Temporal lobe (tissue), 2 donors: ENCODE measurements around a stretch of chr2.

GRCh38 chr2:42024906-42025784, 22.7 kb upstream of the PKDCC start:
- RAMPAGE, long total RNA = no peak

DNA sequence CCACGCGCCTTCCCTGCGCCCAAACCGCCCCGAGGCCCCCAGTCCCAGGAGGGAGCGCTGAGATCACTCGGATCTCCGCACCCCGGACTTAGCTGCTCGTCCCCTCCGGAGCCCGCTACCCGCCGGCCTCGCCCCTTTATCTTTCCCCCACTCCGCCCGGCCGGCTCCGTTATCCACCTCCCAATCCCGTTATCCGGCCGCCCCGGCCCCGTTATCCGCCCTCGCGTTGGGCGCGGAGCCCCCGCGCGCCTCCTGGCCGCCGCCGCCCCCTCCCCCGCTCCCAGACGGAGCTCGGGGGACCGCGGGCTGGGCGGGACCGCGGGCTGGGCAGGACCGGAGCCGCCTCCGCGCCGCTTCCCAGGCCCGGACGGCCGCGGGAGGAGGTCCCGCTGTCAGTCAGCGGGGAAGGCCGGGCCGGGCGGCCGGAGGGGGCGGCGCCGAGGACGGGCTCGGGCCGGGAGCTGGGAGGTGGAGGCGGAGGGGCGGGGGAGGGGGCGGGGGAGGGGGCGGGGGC, 310 bp upstream of the PKDCC start:
- RAMPAGE, long total RNA = no peak

DNA sequence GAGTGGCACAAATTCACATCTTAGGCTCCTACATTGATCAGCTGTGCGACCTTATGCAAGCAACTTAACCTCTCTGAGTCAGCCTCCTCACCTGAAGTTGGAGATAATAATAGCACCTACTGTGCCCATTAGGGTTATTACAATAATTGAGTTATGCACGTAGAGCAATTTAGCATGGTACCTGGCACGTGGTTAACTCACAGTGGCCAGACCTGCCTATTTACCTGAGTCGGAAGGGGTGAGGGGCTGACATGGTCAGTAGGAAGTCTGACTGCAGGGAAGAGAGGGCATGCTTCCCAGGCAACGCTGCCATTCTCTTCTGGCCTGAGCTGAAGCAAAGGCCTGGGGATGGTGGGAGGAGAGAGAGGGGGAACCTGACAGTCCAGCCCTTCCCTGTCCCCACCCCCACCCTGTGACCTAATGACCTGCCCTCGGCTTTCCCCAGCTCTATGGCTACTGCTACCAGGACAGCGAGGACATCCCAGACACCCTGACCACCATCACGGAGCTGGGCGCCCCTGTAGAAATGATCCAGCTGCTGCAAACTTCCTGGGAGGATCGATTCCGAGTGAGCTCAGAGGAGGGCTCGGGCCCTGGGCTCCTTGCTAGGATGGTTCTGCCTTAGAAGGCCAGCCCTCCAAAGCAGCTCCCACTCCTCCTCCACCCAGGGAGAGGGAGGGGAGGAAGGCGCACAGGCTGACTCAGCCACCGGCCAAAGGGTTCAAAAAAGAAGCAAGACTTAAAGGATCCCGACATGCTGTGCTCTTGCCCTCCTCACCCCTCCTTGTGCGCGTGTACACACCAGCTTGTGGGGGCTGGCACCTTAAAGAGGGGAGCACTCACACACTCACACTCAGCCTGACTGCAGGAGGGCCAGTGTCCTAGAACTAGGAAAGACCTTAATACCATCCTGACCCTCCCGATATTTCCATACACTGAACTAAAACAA, 5.2 kb downstream of the PKDCC start:
- RAMPAGE, long total RNA = no peak

DNA sequence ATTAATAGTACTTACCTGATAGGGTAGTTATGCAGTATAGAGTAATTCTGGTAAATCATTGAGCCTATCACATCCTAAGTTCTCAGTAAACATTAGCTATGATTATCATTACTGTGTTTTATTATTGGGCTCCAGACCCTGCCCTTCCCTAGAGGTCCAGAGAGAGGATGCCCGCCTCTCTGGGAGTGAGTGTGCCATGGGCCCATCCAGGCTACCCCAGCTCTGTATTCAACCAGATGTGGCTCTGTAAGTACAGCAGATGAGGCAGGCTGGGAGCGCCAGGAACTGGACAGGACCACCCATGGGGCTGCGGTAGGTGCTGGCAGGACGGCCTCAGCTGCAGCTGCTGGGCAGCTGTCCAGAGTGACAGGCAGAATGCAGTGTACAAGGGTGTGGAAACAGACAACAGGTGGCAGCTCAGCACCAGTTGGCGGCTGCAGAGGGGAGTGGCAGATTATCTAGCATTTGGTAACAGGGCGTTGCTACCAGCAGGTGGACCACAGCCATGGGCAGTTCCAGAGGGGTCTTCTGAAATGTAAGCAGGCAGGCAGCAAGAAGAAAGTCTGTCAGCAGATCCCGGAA, 24.4 kb downstream of the PKDCC start:
- RAMPAGE, long total RNA = no peak

GRCh38 chr2:42116943-42117370, 52.2 kb upstream of the EML4 start:
- RAMPAGE, long total RNA = no peak

- RAMPAGE, long total RNA = no peak
Measured at GRCh38 chr2:42330486-42331040, 30.5 kb downstream of the COX7A2L start.

DNA sequence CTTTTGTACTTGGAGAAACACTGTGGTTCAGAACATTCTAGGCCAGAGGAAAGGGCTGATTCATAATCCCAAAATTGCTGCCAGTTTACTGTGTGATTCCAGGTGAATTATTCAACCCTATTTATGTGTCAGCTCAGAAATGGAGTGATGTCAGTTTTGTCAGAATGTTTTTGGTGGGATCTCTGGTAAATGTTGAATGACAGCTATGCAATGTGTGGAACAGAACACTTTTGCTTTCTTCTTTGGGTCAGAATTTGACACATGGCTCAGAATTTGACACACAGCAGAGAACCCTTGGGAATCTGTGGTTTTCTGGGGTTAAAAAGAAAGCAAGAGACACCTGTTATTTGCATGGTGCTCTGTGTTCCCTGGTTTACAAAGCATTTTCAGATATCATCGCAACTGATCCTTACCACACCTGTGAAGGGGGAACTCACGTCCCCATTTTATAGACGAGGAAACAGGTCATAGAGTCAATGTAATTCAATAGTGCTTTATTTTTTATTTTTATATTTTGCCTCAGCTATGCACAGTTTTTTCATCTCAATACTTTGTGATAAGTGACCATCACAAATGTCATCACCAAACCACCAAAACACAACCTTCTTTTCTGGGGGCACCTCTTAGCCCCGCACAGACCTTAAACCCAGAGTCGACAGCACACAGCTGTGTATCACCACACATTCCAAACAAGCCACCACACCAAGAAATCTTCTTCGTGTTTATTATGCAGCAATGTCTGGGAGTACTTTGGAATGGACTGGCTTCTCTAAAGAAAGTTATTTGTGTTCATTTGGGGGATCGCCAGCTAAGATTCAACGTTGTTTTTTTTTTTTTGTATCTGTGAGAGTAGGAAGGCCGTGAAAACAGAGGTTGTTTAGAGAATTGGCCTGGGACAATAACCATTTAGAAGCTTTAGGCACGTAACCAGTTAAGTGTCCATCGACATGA, 1.3 kb upstream of the MTA3 start:
- RAMPAGE, long total RNA = no peak

GRCh38 chr2:42618109-42618523, 49.7 kb downstream of the MTA3 start:
- RAMPAGE, long total RNA = no peak

DNA sequence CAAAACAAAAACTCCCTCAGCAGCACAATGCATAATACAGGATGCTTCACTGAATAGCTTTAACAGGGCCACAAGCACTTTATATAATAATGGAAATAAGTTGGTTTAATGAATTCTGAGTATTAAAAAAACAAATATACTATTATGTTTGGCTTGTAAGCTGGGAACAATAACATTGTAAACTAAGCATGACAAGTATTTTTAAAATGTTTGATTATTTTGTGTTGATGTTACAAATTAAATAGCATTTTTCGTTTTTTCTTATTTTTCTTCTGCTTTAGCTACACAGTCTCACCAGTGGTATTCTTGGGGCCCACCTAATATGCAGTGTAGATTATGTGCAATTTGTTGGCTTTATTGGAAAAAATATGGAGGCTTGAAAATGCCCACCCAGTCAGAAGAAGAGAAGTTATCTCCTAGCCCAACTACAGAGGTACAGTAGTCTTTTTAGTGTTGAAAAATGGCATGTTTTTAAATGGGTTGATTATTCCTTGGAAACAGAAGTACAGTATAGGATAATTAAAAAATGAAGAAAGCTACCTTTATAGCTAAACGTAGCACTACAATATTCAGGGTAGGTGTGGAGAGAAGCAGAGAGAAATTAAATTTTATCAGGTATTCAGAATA, 56.2 kb downstream of the OXER1 start:
- RAMPAGE, long total RNA = no peak

- RAMPAGE, long total RNA = no peak
Measured at GRCh38 chr2:42794258-42794907, 2.0 kb upstream of the HAAO start.

DNA sequence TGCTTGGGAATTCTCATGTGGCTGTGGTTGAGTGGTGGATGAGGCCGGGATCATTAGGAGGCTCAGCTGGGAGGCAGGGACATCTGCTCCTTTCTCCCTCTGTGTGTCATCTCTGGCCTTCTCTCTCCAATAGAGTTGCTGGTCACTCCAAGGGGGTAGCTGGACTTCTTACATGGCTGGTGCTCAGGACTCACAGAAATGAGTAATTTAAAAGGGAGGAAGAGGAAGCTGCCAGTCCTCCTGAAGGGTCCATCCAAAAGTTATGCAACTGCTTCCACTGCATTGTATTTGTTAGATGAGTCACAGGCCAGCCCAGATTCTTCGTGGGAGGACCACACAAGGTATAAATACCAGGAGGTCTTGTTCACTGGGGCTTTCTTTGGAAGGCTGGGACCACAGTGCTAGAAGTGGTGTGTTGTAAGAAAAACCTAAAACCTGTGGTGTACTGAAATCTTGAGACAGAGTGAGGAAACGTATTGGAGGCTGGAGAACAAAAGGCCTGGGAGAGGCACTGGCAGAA, 43.6 kb upstream of the HAAO start:
- RAMPAGE, long total RNA = no peak

DNA sequence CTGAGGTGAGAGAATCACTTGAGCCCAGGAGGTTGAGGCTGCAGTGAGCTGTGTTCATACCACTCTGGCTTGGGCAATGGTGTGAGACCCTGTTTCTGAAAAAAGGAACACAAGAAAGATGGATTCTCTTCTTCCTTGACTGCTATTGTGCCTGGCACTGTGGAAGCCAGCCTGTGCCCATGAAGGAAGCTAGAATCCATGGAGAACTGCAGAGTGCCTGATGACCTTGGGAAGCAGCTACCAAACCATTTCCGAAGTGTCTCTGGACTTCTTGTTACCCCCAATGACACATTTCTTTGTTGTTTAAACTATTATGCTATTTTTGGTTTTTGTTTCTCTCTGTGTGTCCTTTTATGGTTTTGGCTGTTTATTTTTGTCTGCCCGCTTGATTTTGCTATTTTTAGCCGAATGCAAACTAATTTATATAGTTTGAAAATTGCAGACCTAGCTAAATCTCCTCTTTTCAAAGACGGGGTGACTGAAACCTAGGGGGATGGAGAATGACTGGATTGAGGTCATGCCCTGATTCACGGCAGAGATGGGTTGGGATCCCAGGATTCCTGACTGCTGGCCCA, 116.1 kb upstream of the HAAO start:
- RAMPAGE, long total RNA = no peak

DNA sequence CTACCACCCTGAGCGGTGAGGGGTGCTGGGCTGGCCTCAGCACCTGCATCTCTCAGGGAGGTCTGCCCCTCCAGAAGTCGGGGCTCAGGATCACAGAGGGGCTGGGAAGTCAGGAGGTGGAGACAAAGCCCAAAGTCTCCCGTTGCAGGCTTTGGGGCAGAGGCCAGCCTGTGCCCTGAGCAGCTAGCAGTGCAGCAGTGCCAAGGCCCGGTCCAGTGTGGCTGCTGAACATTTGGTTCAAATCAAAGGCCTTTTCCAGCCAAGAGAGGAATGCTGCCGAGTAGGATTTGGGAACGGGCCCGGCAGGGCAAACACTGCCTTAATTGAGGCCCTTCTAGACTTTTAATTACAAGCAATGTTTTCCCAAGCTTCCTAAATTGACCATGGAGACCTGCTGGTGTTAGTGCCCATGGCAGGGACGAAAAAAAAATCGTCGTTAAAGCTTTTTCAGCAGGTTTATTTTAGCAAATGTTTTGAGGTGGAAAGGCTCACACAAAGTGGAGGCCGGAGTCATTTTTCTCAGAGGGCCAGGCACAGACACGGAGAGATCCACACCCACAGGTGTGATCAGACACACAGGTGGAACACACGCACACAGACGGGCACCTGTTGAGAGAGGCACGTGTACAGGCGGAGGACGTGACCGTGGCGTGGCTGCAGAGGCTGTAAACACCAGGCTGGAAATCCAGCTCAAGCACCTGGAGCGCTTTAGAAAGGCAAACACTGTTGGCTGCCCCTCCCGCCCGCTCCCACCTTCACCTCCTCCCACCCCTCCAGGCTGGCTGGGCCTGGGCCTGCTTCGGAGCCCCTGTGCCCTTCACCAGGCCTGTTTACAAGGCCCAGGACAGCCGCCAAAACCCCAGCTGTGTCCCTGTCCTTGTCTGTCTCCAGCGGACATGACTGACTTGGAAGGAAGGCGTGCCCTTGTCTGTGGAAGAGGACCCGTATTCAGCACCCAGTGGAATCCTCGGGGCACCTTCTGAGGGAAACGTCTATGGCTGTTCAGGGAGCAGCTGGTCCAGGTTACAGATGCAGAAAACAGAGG, 133.9 kb upstream of the HAAO start:
- RAMPAGE, long total RNA = no peak

GRCh38 chr2:42974630-42975715, 182.6 kb upstream of the HAAO start:
- RAMPAGE, long total RNA = no peak

GRCh38 chr2:43051378-43051895, 175.0 kb downstream of the ZFP36L2 start:
- RAMPAGE, long total RNA = no peak

- RAMPAGE, long total RNA = no peak
Measured at GRCh38 chr2:43056855-43057401, 169.5 kb downstream of the ZFP36L2 start.

DNA sequence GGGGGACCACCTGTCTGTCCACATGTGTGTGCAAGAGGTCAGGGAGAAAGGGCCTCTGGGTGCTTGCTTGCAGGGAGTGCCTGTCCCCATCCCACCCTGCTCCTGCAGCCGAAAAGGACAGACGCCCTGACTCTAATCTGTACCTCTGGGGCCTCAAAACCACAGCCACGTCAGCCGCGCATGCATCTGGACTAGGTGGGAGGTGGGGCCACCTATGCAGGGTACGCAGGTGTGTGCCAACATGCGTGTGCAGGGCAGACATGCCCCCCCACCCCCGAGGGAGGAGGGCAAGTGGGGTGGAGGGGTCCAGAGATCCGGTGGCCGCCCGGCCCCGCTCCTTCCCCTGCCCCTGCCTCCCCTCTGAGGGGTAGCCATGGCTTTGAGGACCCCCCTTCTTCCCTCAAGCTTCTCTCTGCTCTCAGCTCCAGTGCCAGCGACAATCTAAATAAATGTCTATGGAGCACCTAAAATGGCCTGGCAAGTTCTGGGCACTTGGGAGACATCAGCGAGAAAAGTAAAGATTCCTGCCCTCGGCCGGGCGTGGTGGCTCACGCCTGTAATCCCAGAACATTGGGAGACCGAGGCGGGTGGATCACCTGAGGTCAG, 91.9 kb downstream of the ZFP36L2 start:
- RAMPAGE, long total RNA = no peak

DNA sequence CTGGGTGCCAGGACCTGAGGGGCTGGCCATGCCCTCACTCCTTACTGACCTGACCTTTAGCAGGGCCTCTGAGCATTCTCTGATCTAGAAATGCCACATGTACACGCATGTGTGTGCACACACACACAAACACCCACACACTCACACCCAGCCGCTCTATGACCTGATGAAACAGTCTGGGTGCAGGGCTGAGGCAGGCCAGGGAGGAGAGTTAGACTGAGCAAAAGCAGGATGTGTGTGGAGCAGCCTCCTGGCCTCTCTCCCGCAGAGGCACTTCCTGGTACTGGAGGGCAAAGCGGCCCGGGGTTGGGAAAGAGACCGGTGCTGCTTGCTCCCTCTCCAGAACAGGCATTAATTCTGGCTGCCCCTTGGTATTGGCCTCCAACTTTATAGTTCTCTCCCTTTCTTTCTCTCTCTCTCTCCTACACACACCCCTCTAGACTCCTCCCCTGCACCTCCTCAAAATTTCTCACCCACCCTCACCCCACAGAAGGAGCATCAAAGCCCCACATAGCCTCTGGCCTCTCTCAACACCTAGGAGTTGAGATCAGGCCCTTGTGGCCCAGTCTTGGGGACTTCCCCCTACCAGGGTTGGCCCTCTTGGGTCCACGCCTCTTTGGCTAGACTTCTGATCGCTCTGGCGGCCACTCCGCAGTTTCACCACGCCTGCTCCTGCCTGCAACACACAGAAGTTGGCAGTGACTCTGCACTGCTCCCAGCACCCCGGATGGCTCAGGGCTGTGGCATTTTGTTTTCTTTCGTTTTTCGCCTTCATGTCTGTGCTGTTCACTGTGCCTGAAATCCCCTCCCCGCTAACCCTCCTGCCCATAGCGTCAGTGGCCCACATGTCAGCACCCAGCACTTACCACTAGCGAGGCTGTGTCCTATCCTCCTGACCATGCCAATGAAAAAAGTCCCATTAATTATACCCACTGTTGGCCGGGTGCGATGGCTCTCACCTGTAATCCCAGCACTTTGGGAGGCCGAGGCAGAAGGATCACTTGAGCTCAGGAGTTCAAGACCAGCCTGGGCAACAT, 67.6 kb downstream of the ZFP36L2 start:
- RAMPAGE, long total RNA = no peak

- RAMPAGE, long total RNA = no peak
Measured at GRCh38 chr2:43174283-43174991, 52.0 kb downstream of the ZFP36L2 start.

GRCh38 chr2:43207347-43208020, 18.9 kb downstream of the ZFP36L2 start:
- RAMPAGE, long total RNA = no peak